Choroid plexus epithelial cell (primary cell): Measurements from ENCODE around the genes ME1 and SNX14.

DNA sequence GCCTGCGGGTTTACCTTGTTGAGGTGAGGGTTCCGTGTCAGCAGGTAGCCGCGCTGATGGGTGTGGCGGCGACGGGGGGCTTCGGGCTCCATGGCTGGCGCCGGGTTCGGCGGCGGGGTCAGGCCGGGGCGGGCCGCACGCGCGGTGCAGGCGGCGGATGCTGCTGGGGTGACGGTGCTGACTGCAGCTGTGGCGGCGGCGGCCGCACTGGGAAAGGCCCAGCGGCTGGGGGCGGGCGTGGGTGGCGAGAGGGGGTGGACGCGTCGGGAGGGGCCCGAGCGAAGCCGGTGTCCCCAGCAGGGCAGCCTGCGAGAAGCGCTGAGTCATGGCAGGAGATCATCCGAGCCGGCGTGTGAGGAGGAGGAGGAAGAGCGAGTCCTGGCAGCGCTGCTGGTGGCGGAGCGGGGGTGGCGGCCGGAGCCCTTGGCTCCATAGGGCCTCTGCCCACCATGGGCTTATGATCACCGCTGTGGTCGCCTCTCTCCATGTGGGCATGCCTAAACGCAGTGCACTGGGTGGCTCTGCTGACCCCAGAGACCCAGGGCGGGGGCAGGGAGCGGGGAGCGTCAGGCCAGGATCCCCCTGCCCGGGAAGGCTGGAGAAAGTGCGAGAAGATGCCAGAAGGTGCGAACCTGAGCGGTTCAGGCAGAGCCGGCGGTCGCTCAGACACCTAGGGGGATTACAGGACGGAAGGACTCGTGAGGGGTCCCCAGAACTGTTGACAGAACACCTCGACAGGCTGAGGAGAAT is at the start of gene ME1:
Gene ME1 (minus strand): TSS at position 189 of the 750 bp plus-strand sequence.
- RRBS = 8% methylated on average over 17 of the region's 63 CpGs

DNA sequence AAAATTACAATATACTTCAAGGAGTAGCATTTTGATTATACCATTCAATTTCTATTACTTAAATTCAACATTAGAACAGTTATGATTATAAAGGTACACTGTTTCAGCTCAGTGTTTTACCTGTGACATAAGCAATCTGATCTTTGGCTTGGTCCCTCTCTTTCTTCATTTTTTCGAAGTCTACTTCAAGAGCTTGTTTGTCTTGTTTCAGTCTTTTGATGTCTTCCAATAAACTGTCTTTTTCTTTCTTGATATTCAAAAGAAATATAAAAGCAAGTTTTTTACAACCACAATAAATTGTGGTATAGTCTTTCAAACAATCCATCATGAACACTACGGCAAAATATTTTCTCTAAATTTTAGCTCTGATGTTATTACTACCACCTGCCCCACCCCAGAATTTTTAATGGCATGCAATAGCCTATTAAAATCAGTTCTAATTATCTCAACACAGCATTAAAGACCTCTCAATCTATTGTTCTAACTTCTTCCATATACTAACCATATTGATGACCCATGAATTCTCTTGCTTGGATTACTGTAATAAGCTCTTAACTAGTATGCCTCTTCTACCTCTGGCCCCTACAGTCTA is 64.3 kb downstream of the CEP162 start:
- RRBS = no CpG with 5 or more reads among the region's 2 CpGs

DNA sequence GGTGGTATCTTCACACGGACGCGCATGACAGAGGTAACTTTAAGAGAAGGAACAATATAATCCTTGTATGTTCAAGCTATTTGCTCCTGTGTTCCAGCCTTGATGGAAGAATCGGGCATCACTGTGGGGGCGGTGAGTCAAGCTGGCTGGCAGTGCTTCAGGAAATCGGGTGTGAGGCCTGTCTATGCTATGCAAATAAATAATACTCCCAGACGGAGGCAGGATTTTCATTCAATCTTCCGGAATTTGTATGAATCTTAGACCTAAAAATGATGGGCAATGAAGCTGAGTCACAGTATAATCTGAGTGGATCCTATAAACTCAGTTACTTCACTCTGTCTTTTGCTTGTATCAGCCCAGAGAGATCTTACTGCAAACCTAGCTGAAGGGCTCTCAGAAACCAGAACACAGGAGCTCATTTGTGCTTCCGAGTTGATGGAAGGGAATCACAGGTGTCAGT is 45.2 kb upstream of the NT5E start:
- RRBS = no CpG with 5 or more reads among the region's 9 CpGs

- RRBS = no CpG with 5 or more reads among the region's 9 CpGs
Measured at GRCh38 chr6:85449472-85449653, 520 bp upstream of the NT5E start.

- RRBS = no CpG with 5 or more reads among the region's 4 CpGs
Measured at GRCh38 chr6:85464659-85465323, 14.9 kb downstream of the NT5E start.

- RRBS = no CpG with 5 or more reads among the region's 5 CpGs
Measured at GRCh38 chr6:85545866-85546226, 47.8 kb downstream of the SNX14 start.

GRCh38 chr6:85593375-85594388 is at the start of gene SNX14:
Gene SNX14 (minus strand): TSS chr6:85593858.
- RRBS = 2% methylated on average over 7 of the region's 109 CpGs

- RRBS = no CpG with 5 or more reads among the region's 13 CpGs
Measured at GRCh38 chr6:85594389-85594811, 742 bp upstream of the SNX14 start.

DNA sequence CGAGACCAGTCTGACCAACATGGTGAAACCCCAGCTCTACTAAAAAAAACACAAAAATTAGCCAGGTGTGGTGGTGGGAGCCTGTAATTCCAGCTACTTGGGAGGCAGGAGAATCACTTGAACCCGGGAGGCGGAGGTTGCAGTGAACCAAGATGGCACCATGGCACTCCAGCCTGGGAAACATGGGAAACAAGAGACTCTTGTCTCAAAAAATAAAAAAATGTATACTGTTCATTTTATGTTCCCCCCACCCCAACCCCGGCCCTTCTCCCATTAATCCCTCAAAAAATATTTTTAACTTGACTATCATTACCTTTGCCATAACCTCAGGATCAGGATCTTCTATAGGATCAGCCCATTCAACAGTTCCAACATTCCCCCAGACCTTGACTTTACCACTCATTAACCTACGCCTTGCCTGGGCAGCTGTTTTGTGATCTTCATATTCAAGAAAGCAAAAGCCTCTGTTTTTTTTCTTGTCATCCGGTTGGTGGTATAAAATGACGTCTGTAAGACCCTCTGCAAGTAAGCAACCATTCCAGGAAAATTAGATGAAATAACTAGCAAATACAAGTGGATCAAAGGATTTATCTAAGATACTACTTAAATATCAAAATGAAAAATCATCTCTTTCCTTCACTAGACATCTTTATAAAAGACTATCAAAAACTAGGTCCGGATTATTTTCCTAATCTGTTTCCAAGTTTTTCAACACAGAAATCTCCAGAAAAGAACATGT is 20.3 kb downstream of the SYNCRIP start:
- RRBS = no CpG with 5 or more reads among the region's 8 CpGs

DNA sequence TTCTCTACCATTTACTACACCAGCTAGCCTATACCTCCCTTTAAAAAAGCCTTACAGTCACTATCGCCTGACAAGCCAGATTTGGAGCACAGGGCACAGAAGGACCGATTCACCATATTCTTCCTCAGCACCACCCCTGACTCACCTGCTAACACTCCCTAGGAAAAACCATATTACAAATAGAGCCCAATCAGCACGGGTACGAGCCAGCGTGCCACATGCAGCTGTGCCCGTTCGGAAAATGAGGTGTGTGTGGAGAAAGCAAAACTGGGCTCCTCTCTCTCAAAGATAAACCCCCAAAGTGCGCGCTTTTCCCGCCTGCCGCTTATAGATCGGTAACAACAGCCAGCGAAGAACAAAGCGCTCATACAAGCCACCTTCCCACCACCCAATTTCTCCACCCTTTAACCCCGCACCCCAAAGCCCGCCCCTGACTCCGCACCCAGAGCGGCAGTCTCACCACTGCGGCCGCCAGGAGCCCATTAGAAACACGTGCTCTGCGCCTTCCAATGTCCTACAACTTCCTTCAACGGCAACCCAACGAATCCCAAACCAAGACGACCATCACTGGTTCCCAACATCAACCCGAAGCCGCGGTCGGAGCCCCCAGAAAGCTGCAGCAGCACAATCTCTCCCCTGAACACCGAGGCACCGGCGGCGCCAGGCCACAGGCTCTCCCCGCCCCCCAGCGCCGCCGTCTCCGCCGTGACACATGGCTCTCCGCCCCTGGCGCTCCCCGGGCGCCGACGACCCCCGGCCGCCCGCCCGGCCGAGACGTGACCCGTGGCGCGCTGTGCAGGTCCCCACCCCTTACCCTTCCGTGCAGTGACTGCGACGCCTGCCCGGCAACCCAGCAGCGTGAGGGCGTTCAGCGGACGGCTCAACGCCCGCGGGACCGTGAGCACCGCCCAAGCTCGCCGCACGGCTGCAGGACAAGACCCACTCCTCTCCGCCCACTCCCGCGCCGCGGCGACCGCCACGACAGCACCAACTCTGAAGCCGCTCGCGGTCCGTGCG is 848 bp downstream of the SYNCRIP start:
- RRBS = 2% methylated on average over 18 of the region's 83 CpGs

- RRBS = no CpG with 5 or more reads among the region's 4 CpGs
Measured at GRCh38 chr6:85675210-85675815, 32.6 kb upstream of the SYNCRIP start.

DNA sequence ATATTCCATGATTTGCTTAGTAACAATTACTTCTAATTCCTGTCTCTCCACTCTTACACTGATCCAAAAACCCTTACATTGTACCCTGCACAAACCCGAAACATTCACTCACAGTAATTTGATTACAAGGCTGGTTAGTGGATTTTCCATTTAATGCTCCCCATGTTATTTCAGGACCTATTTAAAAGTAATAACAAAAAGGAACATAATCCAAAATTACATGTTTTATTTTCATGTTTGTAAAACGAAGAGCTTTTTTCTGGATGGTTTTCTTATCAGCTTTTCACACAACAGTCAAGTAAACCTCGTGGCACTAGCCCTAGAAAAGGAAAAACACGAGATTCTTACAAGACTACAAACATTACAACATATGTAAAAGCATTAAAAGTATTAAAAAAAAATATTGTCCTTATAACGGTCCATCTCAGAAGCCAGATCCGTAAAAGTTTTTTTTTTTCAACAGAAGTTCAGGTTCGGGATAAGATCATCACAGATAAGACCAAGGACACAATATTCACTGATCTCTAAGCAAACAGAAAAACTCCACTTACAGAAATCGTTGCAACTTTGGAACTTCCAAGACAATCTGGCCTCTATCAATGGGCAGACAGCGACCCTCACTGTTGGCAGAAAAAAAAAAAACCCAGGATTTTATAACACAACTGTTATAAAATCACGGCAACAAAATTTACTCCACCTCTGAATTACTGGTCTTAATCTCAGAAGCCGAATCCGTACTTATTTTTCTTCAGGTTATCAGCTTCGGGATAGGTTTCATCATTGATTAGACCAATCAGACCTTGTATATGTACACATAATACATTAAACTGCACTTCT is 34.4 kb upstream of the SYNCRIP start:
- RRBS = no CpG with 5 or more reads among the region's 13 CpGs

- RRBS = no CpG with 5 or more reads among the region's 13 CpGs
Measured at GRCh38 chr6:85865654-85866907, 223.4 kb upstream of the SYNCRIP start.

- RRBS = no CpG with 5 or more reads among the region's 3 CpGs
Measured at GRCh38 chr6:87756659-87757252, 54.7 kb upstream of the AKIRIN2 start.

GRCh38 chr6:87848331-87848993 is 146.4 kb upstream of the AKIRIN2 start:
- RRBS = no CpG with 5 or more reads among the region's 5 CpGs

DNA sequence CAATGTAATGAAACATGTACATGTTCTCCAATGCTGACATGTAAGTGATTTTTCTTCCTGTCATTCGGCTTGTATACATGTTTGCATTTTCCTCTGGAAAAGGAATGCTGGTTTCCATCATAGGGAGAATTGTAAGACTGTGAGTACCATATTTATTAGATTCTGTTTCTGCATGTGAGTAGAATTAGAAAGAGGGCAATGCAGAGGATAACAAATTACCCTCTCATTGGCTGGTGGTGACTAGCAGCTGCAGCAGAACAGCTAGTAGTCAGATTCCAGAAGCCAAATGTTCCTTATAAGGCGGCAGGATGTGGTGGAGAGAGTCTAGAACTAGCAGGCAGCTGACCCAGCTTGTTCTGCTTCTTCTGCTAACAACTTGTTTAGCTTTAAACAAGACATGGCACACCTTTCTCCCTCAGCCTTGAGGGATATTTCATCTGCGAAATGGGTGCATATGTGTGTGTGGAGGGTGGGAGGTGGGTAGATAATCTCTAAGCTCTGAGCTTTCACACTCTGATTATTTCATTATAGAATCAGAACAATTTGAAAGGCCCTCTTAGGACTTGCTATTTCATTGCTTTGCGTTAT is 132.7 kb upstream of the SPACA1 start:
- RRBS = no CpG with 5 or more reads among the region's 4 CpGs

DNA sequence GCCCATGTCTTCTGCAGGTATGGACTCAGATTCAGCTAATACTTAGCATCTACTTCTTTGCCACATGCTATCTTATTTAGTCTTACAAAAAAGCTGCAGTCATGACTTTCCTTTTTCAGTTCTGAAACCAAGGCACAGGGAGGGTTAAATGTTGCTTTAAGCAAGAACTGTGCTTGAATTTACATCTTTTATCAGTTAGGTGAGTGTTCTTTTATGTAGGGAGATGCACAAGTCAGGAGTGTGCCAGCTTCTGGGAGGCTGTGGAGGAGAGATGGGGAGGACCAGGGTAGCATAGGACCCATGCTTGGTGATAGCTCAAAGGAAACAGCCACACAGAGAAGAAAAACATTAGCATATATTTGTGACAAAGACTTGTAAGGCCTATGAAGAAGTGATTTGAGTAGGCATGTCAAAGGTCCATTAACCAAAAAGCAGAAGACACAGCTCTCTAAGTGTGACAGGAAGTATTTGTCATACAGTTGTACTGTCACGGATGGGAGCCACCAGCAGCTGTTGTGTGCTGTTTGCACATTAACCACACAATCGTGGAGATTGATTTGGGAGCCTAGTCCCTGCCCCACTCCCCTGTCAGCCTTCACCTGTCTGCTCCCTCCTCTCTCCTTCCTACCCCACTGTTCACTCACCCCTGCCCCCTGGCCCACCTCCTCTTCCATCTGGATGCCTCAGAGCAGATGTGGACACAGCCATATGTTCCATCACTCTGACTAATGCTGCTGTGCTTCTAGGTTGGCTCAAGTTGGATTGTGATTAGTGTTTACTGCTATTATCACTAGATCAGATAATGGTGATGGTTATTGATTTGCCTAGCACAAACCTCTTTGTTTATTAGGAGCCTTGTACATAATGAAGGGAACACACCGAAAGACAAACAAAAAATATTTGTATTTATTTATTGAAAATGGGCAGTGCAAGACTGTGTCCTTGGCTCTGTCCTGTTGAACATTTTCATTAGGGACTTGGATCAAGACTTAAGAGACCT is 124.8 kb upstream of the SPACA1 start:
- RRBS = no CpG with 5 or more reads among the region's 3 CpGs

GRCh38 chr6:87929756-87930380 is 117.8 kb upstream of the SPACA1 start:
- RRBS = no CpG with 5 or more reads among the region's 7 CpGs

DNA sequence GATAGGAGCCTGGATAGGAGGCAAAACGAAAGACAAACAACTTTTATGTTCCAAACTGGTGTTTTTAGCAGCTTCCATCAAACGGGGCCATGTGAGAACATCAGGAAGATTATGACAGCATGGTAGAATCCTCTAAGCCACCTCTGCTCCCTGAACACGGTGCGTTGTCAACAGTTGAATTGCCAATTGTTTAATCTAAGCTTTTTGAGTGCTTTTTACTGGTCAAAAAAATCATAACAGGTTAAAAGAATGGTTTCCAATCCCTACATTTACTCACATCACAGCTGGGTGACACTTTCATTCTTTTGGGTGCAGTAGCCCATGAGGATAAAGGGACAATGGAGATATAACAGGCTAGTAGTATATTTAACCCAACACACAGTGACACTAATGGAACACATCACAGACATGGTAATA is 45.8 kb downstream of the CNR1 start:
- RRBS = no CpG with 5 or more reads among the region's 4 CpGs